Heart left ventricle (tissue), 7 donors: ENCODE results near the genes TRAPPC10, CFAP410 and KRTAP12-2.

DNA sequence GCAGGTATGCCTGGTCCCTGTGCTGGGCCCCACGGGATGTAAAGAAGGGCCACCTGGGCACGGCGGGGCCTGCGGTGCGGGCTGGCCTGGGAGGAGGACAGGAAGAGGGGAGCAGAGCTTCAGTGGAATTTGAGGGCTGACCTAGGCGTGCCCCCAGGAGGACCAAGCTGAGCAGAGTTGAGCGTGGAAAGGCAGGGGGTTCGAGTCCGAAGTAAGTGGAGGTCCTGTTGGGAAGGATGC is 1.3 kb downstream of the PDXK start:
- PRO-cap, 6 experiments: no peak in any of the 6 experiments
- RAMPAGE, long total RNA, 2 experiments: no peak in any of the 2 experiments
- RRBS: no CpG with 5 or more reads among the region's 9 CpGs

DNA sequence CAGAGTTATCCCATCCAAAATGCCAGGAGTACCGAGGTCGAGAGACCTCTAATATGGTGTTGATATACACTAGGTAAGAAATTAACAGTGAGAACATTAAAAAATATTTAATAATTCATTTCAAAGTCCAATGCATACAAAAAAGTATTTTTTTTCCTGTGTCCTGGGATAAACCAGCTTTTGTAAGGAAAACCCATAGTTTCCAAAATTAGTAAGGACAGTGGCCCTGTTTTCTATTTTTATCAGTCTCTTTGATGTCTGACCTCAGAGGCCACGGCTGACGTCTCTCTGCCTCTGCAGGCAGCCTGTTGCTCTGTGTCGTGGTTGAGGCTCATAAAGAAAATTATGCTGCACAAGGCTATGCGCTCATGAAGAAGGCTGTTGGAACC is 48.8 kb downstream of the AGPAT3 start:
- PRO-cap, 6 experiments: peak in 2 of 6 experiments; most common plus-strand start position 334 of the sequence (in 2)
- RAMPAGE, long total RNA, 2 experiments: no peak in any of the 2 experiments
- RRBS: no CpG with 5 or more reads among the region's 6 CpGs

GRCh38 chr21:43916185-43917058 is 51.4 kb downstream of the AGPAT3 start:
- PRO-cap, 6 experiments: no peak in any of the 6 experiments
- RAMPAGE, long total RNA, 2 experiments: no peak in any of the 2 experiments
- RRBS: no CpG with 5 or more reads among the region's 24 CpGs

- PRO-cap, 6 experiments: peak in 6 of 6 experiments; most common plus-strand start chr21:44012331 (in 6); most common minus-strand start chr21:44012147 (in 6)
- RAMPAGE, long total RNA, 2 experiments: no peak in any of the 2 experiments
- RRBS: 1% methylated on average over 61 of the region's 89 CpGs
These were observed at the start of gene TRAPPC10 for GRCh38 chr21:44011996-44012589. TSS of gene TRAPPC10 (plus strand) at chr21:44012309.

- PRO-cap, 6 experiments: no peak in any of the 6 experiments
- RAMPAGE, long total RNA, 2 experiments: no peak in any of the 2 experiments
- RRBS: no CpG with 5 or more reads among the region's 10 CpGs
These were observed 17.6 kb downstream of the TRAPPC10 start for GRCh38 chr21:44029541-44030211.

DNA sequence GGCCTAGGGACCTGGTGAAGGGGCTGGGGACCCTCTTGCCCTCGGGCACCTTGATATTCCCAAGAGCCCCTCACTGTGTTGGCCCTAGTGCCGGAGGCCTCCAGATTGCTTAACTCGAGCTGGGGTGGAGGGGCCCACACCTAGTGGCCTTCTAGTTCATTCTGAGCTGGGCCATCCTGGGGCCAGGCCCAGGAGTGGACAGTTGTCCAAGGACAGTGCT is 11.3 kb downstream of the CFAP410 start:
- PRO-cap, 6 experiments: no peak in any of the 6 experiments
- RAMPAGE, long total RNA, 2 experiments: no peak in any of the 2 experiments
- RRBS: 87% methylated on average over 2 of the region's 3 CpGs

- PRO-cap, 6 experiments: no peak in any of the 6 experiments
- RAMPAGE, long total RNA, 2 experiments: no peak in any of the 2 experiments
- RRBS: 40% methylated on average over 2 of the region's 14 CpGs
These were observed 9.7 kb downstream of the CFAP410 start for GRCh38 chr21:44329301-44329980.

DNA sequence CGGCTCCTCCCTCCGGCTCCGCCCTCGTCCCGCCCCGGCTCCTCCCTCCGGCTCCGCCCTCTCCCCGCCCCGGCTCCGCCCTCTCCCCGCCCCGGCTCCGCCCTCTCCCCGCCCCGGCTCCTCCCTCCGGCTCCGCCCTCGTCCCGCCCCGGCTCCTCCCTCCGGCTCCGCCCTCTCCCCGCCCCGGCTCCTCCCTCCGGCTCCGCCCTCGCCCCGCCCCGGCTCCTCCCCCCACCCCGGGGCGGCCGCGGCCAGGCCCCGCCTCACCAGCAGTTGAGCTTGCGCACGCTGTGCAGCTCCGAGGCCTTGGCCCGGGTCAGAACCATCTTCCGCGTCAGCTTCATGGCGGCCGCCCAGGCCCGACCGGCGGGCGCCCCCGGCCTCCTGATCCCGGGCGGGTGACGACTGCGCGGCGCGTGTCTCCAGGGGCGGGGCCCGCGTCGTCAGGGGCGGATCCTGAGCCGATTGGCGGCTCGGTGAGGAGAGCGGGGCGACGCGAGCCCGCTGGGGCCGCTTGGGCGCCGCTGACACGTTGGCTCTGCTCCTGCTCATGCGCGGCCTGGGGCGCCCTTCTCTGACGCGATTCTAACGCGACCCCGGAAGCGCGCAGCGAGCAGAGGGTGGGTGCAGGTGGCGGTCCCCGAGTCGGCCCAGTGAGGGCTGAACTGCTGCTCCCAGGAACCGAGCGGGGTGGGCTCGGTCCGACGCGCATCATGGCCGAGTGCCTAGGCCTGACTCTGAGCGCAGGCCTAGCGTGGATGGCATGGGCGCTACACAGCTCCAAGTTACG is at the start of gene CFAP410:
Gene CFAP410 (minus strand): TSS at position 540 of the 790 bp plus-strand sequence.
- PRO-cap, 6 experiments: peak in 6 of 6 experiments; most common plus-strand start position 272 of the sequence (in 6); most common minus-strand start position 534 of the sequence (in 6)
- RAMPAGE, long total RNA, 2 experiments: no peak in any of the 2 experiments
- RRBS: 1% methylated on average over 15 of the region's 97 CpGs

GRCh38 chr21:44380195-44380394 is 26.7 kb downstream of the TRPM2 start:
- PRO-cap, 6 experiments: no peak in any of the 6 experiments
- RAMPAGE, long total RNA, 2 experiments: no peak in any of the 2 experiments
- RRBS: 21% methylated on average over 8 of the region's 11 CpGs

GRCh38 chr21:44456288-44456596 is 932 bp downstream of the LRRC3 start:
- PRO-cap, 6 experiments: no peak in any of the 6 experiments
- RAMPAGE, long total RNA, 2 experiments: no peak in any of the 2 experiments
- RRBS: 23% methylated on average over 2 of the region's 13 CpGs

DNA sequence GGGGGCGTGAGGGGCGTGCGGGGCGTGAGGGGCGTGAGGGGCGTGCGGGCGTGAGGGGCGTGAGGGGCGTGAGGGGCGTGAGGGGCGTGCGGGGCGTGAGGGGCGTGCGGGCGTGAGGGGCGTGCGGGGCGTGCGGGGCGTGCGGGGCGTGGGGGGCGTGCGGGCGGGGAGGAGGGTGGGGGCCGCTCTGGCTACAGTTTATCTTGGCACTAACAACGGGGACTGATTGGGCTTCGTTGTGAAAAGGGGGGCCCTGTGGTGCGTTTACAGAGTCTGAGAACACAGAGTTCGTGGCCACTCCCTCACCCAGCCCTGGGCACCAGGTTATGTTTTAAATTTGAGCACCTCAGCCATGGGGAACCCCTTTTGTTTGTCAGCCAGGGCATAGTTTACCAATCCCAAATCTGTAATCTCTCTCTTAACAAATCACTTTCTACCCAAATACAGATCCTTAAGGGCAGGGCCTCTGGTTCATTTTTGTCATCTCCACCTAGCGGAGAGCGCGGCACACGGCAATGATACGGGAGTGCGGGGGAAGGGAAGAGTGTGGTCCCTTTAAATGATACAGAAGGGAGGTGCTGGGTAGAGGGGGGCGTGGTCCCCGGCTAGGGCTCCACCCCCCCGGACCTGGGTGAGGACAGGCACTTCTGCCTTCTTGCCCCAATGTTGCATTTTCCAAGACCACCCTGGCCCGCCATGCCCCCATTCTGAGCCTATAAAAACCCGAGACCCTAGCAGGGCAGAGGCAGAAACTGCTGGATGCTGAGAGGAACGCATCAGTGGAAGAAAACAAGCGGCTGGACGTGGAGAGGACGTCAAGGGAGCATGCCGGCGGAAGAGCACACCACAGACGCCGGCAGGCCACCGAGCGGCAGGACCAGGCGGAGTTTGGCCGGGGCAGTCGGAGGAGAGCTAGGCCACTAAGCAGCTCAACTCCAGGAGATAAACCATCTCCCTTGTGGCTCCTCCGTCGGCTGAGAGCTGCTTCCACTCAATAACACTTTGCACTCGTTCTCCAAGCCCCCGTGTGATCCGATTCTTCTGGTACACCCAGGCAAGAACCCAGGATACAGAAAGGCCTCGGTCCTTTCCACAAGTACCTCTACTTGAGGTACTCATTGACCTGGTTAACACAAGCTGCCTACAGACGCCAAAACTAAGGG is 29.9 kb downstream of the LRRC3 start:
- PRO-cap, 6 experiments: peak in 1 of 6 experiments; most common plus-strand start position 748 of the sequence (in 1)
- RAMPAGE, long total RNA, 2 experiments: no peak in any of the 2 experiments
- RRBS: 35% methylated on average over 5 of the region's 63 CpGs

GRCh38 chr21:44666600-44667320 is at the start of gene KRTAP12-2:
TSS of gene KRTAP12-2 (minus strand) at chr21:44666927.
- PRO-cap, 6 experiments: no peak in any of the 6 experiments
- RAMPAGE, long total RNA, 2 experiments: no peak in any of the 2 experiments
- RRBS: no CpG with 5 or more reads among the region's 13 CpGs

GRCh38 chr21:44704562-44705092 is 6.7 kb downstream of the TSPEAR start:
- PRO-cap, 6 experiments: no peak in any of the 6 experiments
- RAMPAGE, long total RNA, 2 experiments: no peak in any of the 2 experiments
- RRBS: 12% methylated on average over 4 of the region's 18 CpGs

DNA sequence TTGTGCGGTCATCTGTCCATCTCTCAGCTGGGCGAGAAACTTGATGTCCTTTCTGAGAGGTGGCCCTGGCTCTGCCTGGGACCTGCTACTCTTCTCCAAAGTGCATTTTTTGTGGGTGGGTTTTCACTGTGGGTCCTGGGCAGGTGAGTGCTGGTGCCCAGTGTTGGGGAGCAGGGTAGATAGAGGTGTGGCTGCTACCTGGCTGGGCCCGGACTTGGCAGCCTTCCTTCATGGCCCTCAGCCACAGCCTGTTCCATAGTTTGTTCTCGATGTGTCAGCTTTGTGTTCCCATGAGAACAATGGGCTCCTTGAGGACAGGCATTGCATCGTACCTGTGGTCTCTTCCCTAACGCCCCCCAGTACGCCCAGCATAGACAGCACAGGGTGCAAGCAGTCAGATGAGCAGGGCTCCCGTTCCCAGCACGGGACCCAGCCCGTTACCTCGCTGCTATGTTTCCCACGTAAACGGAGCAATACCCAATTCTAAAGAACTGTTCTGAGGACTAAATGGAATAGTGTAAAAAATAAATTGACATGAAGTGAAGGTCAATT is 900 bp upstream of the SLX9 start:
- PRO-cap, 6 experiments: no peak in any of the 6 experiments
- RAMPAGE, long total RNA, 2 experiments: no peak in any of the 2 experiments
- RRBS: no CpG with 5 or more reads among the region's 13 CpGs

DNA sequence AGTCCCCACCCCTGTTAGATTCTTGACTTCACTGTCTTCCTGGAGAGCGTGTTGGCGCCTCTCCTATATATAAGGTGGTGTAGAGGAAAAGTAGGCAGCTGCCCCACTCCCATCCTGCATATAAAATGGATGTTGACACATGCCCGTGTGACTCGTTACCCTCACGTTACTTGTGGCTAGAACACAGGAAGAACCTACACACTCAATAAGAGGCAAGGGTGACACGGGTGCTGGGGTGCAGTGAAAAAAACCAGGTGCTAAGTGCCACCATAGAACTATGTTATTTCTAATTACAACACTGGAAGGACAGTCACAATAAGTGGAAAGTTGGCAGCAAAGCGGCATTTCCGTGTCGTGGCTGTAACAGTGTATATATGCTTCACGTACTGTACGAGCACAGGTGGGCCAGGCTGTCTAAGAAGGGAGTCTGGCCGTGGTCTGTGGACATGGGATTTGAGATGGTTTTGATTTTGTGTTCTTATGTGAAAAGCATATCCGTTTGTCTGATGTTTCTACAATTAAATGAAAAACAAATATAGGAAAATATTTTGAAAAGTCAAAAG is 60.8 kb downstream of the POFUT2 start:
- PRO-cap, 6 experiments: no peak in any of the 6 experiments
- RAMPAGE, long total RNA, 2 experiments: no peak in any of the 2 experiments
- RRBS: no CpG with 5 or more reads among the region's 13 CpGs

DNA sequence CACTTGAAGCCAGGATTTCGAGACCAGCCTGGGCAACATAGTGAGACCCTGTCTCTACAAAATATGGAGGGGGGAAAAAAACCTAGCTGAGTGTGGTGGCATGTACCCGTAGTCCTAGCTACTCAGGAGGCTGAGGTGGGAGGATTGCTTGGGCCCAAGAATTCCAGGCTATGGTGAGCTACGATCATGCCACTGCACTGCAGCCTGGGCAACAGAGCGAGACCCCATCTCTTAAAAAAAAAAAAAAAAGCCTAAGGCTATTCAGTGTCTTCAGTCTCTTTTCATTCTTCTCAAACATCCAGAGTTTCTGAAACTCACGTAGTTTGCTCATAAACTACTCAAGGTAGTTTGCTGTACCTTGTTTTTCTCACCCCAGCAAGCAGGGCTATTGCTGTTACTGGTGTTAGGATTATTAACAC is 37.9 kb downstream of the POFUT2 start:
- PRO-cap, 6 experiments: no peak in any of the 6 experiments
- RAMPAGE, long total RNA, 2 experiments: no peak in any of the 2 experiments
- RRBS: no CpG with 5 or more reads among the region's 5 CpGs

- PRO-cap, 6 experiments: no peak in any of the 6 experiments
- RAMPAGE, long total RNA, 2 experiments: no peak in any of the 2 experiments
- RRBS: 40% methylated on average over 6 of the region's 36 CpGs
These were observed 4.9 kb upstream of the POFUT2 start for GRCh38 chr21:45292293-45293323.

- PRO-cap, 6 experiments: peak in 4 of 6 experiments; most common plus-strand start chr21:45319220 (in 2); most common minus-strand start chr21:45318918 (in 4)
- RAMPAGE, long total RNA, 2 experiments: no peak in any of the 2 experiments
- RRBS: no CpG with 5 or more reads among the region's 20 CpGs
These were observed 31.0 kb upstream of the POFUT2 start for GRCh38 chr21:45318502-45319303.

DNA sequence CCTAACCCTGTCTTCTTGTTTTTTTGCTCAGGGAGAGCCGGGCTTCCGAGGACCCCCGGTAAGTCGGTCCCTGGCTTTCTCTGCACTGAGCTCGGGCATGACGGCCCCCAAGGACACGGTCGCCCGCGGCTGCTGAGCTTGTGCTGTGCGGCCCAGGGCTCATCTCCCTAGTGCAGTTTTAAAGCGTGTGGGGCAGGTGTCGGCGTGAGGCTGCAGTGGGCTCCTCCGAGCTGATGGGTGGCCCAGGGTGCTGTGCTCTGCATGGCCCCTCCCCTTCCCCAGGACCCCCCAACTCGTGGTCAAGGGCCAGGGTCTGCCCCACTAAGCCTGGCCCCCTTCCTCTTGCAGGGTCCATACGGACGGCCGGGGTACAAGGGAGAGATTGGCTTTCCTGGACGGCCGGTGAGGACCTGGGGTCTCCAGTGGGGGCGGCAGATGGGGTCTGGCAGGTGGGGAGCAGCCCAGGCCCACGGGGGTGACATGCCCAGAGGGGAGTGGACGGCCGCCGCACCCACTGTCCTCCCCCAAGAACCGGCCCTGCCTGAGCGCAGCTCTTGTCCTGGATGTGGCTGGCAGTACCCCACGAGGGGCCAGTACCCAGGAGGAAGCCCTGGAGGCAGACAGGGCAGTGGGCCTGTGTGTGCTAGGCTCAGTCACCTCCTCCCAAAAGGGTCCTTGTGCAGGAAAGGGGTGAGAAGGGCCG is 47.6 kb downstream of the SLC19A1 start:
- PRO-cap, 6 experiments: no peak in any of the 6 experiments
- RAMPAGE, long total RNA, 2 experiments: no peak in any of the 2 experiments
- RRBS: no CpG with 5 or more reads among the region's 30 CpGs

DNA sequence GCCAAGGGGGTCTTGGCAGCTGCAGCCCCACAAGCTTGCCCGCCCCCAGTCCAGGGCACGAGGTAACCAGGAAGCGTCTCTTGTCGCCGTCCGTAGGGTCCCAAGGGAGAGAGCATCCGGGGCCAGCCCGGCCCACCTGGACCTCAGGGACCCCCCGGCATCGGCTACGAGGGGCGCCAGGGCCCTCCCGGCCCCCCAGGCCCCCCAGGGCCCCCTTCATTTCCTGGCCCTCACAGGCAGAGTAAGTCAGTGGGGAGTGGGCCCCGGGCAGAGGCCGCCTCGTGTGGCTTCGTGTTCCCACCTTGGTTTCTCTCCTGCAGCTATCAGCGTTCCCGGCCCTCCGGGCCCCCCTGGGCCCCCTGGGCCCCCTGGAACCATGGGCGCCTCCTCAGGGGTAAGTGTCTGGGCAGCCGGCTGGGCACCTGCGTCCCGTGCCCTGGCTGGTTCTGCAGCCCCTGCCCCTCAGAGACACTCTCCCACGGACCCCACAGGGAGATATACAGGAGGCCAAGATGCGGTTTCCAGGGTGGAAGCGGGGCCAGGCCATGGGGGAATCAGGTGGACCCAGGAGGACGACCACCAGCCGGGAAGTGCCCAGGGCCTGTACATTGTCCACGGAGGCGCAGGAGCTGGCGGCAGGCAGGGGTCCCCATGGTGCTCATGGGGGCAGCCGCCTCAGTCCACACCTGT is 37.1 kb downstream of the SLC19A1 start:
- PRO-cap, 6 experiments: no peak in any of the 6 experiments
- RAMPAGE, long total RNA, 2 experiments: no peak in any of the 2 experiments
- RRBS: 70% methylated on average over 6 of the region's 33 CpGs